Omental fat pad (tissue), 4 donors: ENCODE measurements around a stretch of chr7.

DNA sequence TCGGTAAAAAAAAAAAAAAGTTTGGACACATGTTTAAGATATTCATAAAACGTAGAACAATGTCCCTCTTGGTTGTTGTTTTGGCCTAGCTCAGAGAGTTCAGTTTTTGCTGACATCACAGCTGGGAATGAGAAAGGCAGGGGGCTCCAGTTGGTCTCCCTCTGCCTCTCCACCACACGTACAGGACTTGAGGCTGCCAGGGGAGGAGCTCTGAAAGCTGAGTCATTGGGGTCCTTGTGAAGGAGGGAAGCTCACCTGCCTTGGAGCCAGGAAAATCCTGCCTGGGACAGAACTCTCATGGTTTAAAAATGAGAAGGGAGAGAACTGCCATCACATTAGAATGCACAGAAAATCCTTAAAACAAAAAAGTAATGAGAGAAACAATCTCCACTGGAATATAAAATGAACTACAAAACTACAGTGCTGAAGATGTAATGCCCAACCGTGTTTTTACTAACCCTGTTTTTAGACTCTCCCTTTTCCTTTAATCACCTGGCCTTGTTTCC is 153.8 kb downstream of the STARD3NL start:
- PRO-cap: no peak
- RAMPAGE, long total RNA, 4 experiments: no peak in any of the 4 experiments

- PRO-cap: no peak
- RAMPAGE, long total RNA, 4 experiments: no peak in any of the 4 experiments
These were observed 199.8 kb upstream of the YAE1 start for GRCh38 chr7:39366425-39366825.

GRCh38 chr7:39624286-39624434 is 788 bp downstream of the RALA start:
- PRO-cap: no peak
- RAMPAGE, long total RNA, 4 experiments: no peak in any of the 4 experiments

GRCh38 chr7:39690146-39690657 is 66.8 kb downstream of the RALA start:
- PRO-cap: no peak
- RAMPAGE, long total RNA, 4 experiments: no peak in any of the 4 experiments

DNA sequence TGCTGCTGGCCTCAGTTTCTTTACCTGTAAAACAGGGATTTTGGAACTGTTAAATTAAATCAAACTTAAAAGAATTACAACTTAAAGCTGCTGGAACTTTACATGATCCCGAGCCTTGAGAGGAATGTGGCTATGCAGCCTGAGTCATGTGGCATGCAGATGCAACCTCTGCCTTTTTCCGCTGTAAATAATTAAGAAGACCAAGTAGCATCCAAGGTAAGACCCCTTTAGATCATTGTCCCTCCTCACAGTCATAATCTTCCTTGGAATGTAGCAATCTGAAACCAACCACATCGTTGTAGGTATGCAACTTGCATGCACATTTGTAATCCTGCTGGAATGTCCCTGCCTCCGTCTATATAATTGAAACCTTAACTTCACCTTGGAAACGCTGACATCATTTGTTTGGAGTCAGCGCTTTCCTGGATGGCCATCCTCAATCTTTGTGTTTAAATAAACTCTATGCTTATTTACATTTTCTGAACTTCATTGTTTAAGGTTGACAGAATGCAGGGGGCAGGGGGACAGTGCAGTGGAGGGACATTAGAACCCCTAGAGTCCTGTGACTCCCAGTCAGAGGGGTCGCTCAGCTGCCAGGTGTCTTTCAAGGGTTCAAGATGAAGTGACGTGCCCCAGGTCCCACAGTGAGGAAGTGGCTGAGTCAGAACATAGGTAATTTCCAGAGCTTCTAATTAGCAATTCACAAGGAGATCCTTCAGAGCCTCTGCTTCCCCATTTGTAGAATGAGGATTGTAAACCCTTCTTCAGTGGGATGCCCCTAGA is 110.6 kb downstream of the RALA start:
- PRO-cap: no peak
- RAMPAGE, long total RNA, 4 experiments: no peak in any of the 4 experiments

GRCh38 chr7:39790960-39791396 is 159.1 kb upstream of the CDK13 start:
- PRO-cap: no peak
- RAMPAGE, long total RNA, 4 experiments: start-site peak on the plus strand in 1 of 4 experiments, at chr7:39791114-39791284 at its widest, 5 reads per replicate

GRCh38 chr7:39793603-39794478 is 156.2 kb upstream of the CDK13 start:
- PRO-cap: no peak
- RAMPAGE, long total RNA, 4 experiments: no peak in any of the 4 experiments

DNA sequence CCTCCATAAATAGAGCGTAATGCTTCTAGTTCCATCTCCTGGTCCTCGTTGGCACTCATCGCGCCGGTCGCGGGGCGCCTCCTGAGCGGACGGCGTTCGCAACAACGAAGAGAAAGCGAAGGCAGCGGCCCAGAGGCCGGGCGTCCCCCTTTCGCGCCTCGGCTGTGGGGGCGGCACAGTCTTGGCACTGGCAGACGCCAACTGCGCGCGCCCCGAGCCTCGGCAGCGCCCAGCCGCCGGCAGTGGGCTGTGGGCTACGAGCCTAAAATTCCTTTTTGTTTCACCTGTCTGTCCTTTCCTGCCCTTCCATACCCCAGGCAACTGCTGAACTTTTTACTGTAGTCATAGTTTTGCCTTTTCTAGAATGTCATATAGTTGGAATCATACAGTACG is 95.1 kb upstream of the CDK13 start:
- PRO-cap: no peak
- RAMPAGE, long total RNA, 4 experiments: start-site peak on the minus strand in 2 of 4 experiments, centred at positions 239 to 247 of the sequence, 19 to 67 reads per replicate

GRCh38 chr7:39979436-39980265 is 29.6 kb downstream of the CDK13 start:
- PRO-cap: no peak
- RAMPAGE, long total RNA, 4 experiments: no peak in any of the 4 experiments

DNA sequence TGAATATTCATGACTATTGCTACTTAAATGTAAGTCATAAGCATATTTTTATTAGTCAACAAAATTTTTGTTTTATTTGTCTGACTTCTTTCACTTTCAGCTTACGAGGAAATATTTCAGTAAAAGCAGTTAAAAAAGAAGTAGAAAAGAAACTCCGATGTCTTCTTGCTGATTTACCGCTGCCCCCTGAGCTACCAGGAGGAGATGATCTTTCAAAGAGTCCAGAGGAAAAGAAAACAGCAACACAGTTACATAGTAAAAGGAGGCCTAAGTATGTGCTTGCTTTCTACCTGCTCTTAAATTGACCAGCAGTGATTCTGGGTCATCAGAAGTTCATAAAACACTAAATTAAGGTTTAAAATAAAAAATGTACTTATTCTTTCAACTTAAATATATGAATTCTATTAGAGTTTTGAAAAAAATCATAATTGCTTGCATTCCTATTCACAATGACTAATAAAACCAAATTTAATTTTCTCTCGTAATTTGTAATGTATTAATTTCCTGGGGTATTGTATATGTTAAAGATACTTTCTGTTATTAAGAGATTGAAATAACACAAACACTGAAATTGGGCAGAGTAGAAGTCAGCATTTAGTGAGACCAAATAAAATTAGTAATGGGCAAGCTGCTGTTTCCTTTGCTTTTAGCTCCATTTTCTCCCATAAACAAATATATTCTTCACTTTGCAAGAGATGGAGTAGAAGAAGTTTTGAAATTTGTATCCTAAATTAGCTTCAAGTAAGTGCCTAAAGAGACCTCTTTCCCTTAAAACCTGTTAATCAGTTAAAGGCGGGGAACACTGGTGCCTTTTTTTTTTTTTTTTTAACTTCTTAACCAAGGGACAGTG is 47.6 kb downstream of the CDK13 start:
- PRO-cap: no peak
- RAMPAGE, long total RNA, 4 experiments: no peak in any of the 4 experiments

- PRO-cap: no peak
- RAMPAGE, long total RNA, 4 experiments: no peak in any of the 4 experiments
These were observed 39.0 kb downstream of the MPLKIP start for GRCh38 chr7:40095188-40096001.

- PRO-cap: no peak
- RAMPAGE, long total RNA, 4 experiments: no peak in any of the 4 experiments
These were observed 730 bp downstream of the SUGCT start for GRCh38 chr7:40135612-40135858.

DNA sequence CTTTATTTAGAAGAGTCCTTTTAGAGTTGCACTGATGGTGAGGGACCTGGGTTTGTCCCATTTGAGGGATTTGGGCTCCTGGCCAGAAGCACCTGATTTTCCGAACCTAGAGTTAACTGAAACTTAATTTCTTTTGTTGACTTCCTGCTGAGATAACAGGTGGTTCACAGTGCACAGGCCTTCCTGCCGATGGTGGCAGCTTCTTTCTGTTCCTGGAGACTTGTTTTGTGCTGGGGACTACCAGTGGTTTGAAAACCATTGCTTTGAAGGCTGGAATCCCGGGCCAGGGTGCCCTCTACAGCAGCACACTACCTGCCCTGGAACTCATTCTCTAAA is 99.3 kb downstream of the SUGCT start:
- PRO-cap: no peak
- RAMPAGE, long total RNA, 4 experiments: no peak in any of the 4 experiments

DNA sequence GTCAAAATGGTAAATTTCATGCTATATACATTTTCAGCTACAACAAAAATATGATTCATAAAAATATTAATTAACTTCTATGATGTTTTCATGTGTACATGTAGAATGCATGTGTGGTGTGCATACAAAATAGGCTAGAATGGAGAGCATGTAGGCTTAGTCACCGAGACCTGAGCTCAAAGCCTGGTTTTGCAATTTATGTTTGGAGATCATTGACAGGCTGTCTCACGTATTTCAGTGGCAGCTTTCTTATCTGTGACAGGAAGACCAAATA is 625.7 kb downstream of the SUGCT start:
- PRO-cap: no peak
- RAMPAGE, long total RNA, 4 experiments: no peak in any of the 4 experiments

DNA sequence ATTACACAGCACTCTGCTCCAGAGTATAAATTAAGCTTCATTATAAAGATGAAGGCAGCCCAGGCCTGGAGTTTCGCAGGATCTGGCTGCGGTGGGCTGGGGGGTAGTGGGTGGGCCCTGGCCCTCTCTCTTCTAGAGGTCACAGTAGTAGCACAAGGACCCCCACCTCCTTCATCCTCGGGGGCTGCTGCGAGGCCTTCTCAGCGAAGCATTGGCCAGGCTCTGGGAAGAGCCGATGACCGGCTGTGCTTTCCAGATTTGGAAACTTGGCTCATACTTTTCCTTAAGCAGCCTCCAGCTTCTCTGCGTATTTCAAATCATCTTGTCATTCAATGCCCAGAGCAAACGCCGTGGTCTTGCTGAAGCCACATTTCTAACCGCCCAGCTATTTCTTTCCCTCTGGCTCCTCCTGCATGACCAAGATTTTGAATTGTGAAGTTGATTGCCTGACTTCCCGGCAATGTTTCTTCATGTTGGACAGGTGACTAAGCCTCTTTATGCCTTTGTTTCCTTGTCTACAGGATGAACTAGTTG is 765.1 kb downstream of the SUGCT start:
- PRO-cap: no peak
- RAMPAGE, long total RNA, 4 experiments: no peak in any of the 4 experiments

- PRO-cap: no peak
- RAMPAGE, long total RNA, 4 experiments: no peak in any of the 4 experiments
These were observed 643.5 kb downstream of the INHBA start for GRCh38 chr7:41059253-41059929.

DNA sequence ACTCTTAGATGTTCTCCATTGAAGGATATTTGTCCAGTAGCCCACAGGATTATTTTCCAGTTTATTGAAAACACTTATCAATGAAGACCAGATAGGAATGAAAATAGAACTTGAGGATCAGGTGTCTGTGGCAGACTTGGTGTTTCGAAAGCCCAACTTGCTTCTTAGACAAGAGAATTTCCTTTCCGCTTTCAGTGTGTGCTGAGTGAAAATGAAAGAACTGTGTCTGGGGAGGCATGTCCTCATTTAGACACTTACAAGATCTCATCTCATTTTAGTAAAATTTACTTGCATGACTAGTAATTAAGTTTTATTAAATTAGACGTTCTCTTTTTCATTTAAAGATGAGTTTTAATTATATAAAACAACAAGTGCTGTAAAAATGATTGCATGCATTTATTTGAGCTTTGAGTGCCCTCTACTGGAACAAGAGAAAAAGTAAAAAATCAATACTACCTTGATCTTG is 29.1 kb upstream of the INHBA start:
- PRO-cap: no peak
- RAMPAGE, long total RNA, 4 experiments: no peak in any of the 4 experiments

- PRO-cap: no peak
- RAMPAGE, long total RNA, 4 experiments: no peak in any of the 4 experiments
These were observed 38.7 kb downstream of the GLI3 start for GRCh38 chr7:42198309-42198640.

- PRO-cap: no peak
- RAMPAGE, long total RNA, 4 experiments: no peak in any of the 4 experiments
These were observed 8.8 kb downstream of the GLI3 start for GRCh38 chr7:42227843-42228963.

DNA sequence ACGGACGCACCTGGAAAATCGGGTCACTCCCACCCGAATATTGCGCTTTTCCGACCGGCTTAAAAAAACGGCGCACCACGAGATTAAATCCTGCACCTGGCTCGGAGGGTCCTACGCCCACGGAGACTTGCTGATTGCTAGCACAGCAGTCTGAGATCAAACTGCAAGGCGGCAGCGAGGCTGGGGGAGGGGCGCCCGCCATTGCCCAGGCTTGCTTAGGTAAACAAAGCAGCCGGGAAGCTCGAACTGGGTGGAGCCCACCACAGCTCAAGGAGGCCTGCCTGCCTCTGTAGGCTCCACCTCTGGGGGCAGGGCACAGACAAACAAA is 53.1 kb upstream of the HECW1 start:
- PRO-cap: no peak
- RAMPAGE, long total RNA, 4 experiments: no peak in any of the 4 experiments